ENCODE measurements around a stretch of chr3.

GRCh38 chr3:27641689-27642200 lies 80.4 kb downstream of the EOMES start:
- PRO-cap, result no peak

DNA sequence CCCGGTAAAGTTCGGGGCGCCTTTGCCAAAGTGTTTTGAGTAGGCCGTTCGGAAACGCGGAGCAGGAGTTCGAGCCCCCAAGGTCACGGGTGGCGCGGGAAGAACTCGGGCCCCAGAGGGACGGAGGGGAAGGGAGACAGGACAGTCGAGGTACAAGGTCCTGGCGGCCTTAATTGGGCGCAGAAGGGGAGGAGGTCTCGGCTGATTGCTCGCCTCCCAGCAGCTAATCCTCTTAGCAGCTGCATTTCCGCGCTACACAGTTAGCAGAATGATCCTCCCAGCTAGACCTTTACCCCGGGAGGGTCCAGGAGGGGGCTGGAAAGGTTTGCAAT lies 7.4 kb downstream of the EOMES start:
- PRO-cap, result no peak

DNA sequence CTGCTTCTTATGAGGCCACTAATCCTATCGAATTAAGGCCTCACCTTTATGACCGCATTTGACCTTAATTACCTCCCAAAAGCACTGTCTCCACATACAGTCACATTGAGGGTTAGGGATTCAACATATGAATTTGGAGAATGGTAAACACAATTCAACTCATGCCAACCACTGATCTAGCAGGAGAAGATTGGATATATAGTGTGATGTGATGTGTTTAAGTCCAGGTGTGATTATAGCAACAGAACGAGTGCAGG lies 8.5 kb downstream of the CMC1 start:
- PRO-cap, result no peak

DNA sequence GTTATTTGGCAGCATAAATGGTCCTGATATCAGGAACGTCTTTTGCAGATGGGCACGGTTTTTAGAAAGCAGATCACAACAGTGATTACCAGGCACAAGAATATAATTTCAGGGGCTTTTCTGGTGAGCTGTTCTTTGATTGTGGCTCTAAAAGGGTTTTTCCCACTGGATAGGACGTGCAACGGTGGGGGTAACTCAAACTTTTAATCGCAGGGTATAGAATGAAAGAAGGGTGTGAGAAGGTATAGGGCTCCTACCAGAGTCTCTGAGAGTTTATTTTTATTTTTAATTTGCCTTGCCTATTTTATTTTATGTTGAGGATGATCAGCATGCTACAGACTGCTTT lies 1.1 kb downstream of the RBMS3 start:
- PRO-cap, result no peak

GRCh38 chr3:29308596-29309312 lies 27.9 kb downstream of the RBMS3 start:
- PRO-cap, result no peak

DNA sequence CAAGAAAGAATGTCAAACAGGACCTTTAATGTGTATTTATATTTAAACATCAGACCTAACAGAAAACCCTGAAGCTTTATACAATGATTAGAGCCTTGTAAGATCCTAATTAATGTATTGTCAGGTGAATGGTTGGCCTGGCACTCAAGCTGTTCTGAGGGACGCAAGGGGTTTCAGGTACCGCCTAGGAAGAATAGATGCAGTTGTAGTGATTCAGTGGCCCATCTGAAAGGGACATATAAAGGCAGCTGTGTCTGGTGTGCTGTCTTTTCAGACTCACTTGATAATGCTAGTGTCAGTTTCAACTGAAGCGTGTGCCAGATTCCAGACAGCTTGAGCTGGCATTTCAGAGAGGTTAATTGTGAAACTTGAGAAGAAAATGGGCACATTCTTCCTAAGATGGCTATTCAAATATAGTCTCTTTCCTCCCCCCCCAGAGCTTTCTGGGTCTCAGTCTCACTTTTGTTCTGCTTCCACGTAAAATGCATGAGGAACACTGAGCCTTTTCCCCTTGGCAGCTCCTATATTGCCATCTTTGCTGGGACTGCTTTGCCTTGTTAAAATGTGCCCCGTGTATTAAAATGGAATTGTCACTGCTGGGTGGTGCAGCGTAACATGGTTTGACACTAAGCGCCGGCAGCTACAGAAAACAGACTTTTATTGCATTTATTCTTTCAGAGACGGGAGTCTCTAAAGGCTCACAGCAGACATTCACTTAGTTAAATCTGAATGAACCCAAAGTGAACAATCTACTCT lies 478.6 kb downstream of the RBMS3 start:
- PRO-cap, result no peak

DNA sequence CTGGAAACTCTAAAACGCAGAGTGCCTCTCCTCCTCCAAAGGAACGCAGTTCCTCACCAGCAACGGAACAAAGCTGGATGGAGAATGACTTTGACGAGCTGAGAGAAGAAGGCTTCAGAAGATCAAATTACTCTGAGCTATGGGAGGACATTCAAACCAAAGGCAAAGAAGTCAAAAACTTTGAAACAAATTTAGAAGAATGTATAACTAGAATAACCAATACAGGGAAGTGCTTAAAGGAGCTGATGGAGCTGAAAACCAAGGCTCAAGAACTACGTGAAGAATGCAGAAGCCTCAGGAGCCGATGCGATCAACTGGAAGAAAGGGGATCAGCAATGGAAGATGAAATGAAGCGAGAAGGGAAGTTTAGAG lies 611.6 kb upstream of the TGFBR2 start:
- PRO-cap, result no peak

DNA sequence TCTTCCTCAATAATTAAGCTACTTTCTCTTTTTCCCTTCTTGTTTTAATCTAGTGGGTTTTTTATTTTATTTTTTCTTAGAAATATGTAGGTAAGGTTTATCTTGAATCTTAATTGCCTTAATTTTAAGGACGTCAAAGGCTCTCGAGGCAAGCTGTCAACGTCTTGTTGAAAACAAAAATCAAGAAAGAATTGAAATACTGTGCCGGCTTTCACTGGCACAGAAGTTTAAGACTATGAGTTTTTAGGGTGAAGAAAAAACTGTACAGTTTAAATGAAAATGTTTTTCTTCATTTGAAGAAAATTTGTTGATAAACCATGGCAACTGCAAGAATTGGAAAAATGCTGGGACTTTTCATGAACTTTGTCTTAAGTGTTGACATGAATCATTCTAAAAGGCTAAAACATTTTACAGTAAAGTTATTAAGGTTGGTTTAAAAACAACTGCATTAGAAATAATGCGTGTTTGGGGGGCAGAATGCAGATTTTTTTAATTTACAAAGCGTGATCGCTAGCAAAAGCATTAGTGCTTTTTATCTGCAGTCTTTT lies 602.1 kb upstream of the TGFBR2 start:
- PRO-cap, result no peak

- PRO-cap, result no peak
Measured at GRCh38 chr3:30289351-30289784, 317.0 kb upstream of the TGFBR2 start.

- PRO-cap, result no peak
Measured at GRCh38 chr3:30350248-30350990, 256.0 kb upstream of the TGFBR2 start.

- PRO-cap, result unidirectional peak, minus-strand start at chr3:30474982
Measured at GRCh38 chr3:30474709-30475073, 131.7 kb upstream of the TGFBR2 start.

- PRO-cap, result no peak
Measured at GRCh38 chr3:30614829-30615247, 8.4 kb downstream of the TGFBR2 start.

- PRO-cap, result no peak
Measured at GRCh38 chr3:30629258-30630303, 23.2 kb downstream of the TGFBR2 start.

GRCh38 chr3:30639766-30640428 lies 33.5 kb downstream of the TGFBR2 start:
- PRO-cap, result no peak

- PRO-cap, result no peak
Measured at GRCh38 chr3:30659337-30660091, 53.1 kb downstream of the TGFBR2 start.

DNA sequence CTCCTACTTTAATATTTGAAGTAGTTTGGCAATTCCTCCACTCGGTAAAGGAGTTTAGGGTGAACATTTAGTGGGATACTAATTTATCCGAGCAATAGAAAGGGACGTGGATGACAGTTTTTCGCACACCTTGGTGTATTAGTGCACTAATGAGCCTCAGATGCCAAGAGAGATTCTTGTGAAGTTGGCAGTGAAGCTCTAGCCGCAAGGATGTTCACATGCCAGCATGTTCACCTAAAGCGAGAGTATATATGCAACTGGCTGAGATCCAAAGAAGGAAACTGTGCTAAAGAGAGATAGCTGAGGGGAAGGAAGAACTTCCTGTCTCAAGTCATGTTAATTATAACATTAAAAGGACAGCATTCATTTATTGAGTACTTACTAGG lies 58.5 kb downstream of the TGFBR2 start:
- PRO-cap, result no peak

GRCh38 chr3:30666851-30667405 lies 60.5 kb downstream of the TGFBR2 start:
- PRO-cap, result no peak

GRCh38 chr3:31265615-31266094 lies 267.1 kb upstream of the STT3B start:
- PRO-cap, result no peak

DNA sequence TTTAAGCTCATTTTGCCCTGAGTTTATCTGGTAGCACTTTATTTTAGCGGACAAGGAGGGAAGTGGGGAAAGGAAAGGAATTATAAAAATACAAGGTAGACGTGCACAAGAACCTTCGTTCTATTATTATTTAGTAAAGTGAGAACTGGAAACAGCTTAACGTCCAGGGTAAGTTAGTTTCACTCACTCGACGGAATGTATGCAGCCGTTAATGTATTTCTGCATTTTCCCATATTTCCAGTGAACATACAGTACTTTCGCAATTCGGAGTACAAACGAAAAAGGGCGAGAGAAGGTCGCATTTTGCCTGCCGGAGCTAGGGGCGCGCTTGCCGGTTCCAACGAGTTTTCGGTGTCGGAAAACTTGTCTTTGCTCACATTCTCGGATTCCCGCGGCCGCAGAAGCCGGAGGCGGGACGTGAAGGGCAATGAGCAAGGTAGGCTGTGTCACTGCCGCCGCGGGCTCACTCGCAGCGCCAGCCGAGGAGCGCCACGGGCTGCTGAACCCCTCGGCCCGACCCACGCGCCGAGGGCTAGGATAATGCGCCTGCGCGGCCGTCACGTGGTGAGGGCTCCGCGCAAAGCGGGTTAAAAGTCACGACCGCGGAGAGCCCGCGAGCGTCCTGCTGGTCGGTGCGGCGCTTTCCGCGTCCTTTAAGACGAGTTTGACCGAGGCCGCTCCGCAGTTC lies 1.0 kb upstream of the STT3B start:
- PRO-cap, result bidirectional peak, plus-strand start at position 616 of the sequence, minus-strand start at position 505 of the sequence

- PRO-cap, result bidirectional peak, plus-strand start at chr3:31533557, minus-strand start at chr3:31533397; bidirectional peak, plus-strand start at chr3:31533780, minus-strand start at chr3:31533619
Measured at GRCh38 chr3:31533503-31533930, 792 bp downstream of the STT3B start.